PC-3 (cell line): ENCODE measurements around a stretch of chr15.

DNA sequence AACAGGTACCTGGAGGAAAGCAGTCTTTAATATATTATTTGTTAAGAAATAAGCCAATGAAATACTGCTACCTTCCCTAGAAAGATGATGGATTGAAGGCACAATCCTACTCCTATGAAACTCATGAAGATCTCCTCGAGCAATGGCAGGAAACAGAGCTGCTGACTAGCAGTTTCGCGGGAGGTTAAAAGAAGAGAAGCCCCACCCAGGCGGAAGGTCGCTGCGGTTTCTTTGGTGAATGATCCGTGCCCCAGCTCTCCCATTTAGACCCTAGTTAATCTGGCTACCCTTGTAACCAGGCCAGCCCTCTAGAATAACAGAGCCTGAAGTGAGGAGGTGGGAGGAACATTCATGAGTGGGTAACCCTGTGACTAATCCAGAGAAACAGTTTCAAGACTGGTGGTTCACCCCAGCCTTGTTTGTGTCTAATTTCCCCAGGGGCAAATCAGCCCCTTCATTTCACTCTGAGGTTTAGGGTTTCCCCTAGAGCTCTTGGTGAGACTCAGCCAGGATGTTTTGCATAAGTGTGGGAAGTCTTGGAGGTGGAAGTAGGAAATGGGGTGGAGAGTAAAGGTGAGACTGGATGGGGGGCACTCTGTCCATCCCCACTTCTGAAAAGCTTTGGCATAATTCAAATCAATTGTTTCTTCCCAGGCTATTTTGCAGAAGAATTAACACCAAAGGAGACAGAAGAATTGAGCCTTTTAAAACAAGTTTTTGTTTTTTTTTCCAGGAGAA is 303.0 kb downstream of the RPLP1 start:
- RAMPAGE, long total RNA = no peak

DNA sequence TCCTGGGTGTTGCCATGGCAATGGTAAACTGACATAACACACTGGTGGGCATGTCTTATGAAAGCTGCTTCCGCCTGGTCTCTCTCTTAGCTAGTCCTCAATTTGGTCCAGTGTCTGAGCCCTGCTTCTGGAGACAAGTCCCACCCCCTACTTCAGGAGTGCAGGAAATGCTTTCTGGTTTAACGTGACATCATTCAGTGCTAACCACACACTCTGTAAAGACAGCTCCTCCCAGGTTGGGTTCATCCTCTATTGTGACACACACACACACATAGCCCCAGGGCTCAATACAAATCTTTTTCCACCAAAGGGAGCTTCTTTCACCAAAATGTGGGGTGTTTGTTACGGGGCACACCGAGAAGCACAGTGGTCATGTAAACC is 74.5 kb downstream of the TLE3 start:
- RAMPAGE, long total RNA = no peak

GRCh38 chr15:70046261-70047372 is 51.1 kb downstream of the TLE3 start:
- RAMPAGE, long total RNA = no peak

- RAMPAGE, long total RNA = no peak
Measured at GRCh38 chr15:70056619-70056908, 41.2 kb downstream of the TLE3 start.

GRCh38 chr15:70081725-70082394 is 15.9 kb downstream of the TLE3 start:
- RAMPAGE, long total RNA = no peak

GRCh38 chr15:70091634-70092446 is 5.9 kb downstream of the TLE3 start:
- RAMPAGE, long total RNA = no peak

DNA sequence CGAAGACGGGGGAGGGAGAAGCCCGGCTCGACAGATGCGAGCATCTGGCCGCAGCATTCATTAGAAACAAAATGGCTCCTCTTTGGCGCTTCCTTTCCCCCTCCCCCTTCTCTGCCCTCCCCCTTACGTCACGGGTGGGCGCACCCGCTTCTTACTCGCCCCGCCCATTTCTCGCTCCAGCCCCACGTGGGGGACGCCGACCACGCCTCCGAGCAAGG is 1.7 kb upstream of the TLE3 start:
- RAMPAGE, long total RNA = no peak

DNA sequence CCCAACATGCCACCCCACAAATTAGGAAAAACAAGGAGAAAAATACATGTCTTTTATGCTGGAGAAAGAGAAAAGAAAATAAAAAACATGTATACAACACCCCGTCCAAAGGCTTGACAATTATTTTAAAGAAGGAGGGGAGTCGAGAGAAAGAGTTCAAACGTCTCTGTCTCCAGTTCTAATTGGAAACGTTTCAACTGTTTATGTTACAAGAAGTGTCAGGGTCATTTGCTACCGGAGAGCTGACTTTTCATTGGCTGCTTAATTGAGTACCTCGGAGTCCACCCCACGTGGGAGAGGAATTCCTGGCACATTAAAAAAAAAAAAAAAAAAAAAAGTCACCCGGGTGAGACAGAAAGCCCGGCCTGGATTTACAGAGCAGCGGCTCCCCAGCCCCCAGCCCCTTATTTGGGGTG is 3.7 kb upstream of the TLE3 start:
- RAMPAGE, long total RNA = no peak

DNA sequence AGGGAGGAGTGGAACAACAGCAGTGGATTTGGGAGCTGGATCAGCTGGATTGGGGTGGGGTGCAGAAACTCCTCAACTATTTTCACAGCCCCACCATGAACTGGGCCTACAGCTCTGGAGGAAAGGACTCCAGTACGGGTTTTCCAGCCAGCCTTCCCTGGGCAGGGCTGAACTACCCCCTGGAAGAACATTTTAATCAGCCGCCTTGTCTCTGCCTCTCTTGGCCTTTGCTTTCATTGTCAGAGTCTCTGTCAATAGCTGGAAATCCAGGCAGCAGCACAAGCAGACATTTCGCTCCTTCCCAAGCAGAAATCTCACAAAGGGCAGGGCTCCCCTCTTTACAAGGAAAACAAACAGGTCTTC is 13.6 kb upstream of the TLE3 start:
- RAMPAGE, long total RNA = no peak

GRCh38 chr15:70160825-70161307 is 63.1 kb upstream of the TLE3 start:
- RAMPAGE, long total RNA = no peak

GRCh38 chr15:70245189-70245633 is 147.5 kb upstream of the TLE3 start:
- RAMPAGE, long total RNA = no peak

GRCh38 chr15:70267844-70268329 is 170.2 kb upstream of the TLE3 start:
- RAMPAGE, long total RNA = no peak

DNA sequence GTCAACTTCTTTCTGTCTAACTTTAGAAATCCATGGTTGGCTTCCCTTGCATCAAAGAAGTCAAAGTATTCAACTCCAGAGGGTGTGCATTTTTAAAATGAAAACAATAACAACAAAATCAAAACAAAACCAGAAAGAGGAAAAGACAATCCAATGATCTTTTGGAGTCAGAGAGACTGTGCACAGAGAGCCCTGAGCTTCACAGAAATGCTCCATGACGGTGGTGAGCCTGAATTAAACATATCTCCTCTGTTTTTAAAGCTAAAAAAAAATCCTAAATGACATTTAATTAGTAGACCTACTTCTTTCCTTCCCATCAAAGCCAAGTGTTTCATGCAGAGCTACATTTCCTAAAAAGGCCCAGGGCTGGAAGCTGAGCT is 230.7 kb upstream of the TLE3 start:
- RAMPAGE, long total RNA = no peak

- RAMPAGE, long total RNA = no peak
Measured at GRCh38 chr15:70376738-70377639, 279.3 kb upstream of the TLE3 start.

GRCh38 chr15:70421029-70421533 is 323.4 kb upstream of the TLE3 start:
- RAMPAGE, long total RNA = no peak

- RAMPAGE, long total RNA = no peak
Measured at GRCh38 chr15:70528213-70528612, 235.1 kb downstream of the UACA start.

DNA sequence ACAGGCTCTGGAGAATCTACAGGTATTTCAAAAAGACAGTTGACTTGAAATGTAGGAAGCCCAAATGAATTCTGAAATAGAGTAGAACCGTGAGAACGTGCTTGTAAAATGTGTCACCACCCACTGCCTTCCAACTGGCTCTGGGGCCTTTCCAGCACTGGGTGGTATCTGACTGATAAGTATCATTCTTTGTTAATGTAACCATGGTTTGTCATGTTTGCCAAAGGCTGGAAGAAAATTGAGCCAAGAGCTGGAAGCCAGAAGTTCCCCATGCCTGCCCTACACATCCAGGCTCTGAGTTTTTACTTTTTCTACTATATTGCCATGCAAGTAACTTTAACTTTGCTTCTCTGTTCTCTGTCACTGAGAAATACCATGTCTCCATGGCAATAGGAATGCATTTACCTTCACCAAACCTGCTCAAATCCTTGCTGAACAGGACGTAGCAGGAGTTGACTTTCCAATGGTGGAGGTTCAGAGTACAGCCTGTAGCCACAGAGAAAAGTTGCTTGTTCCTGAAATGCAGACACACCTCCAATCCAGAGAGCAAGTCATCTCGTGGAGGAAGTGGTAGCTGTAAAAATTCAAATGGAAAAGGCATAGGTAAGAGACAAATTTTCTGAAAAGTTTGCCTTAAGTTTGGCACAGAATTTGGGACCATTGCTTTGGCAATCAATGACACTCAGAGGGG is 35.7 kb upstream of the THSD4 start:
- RAMPAGE, long total RNA = no peak

- RAMPAGE, long total RNA = no peak
Measured at GRCh38 chr15:71149898-71150383, 34.7 kb downstream of the THSD4 start.

DNA sequence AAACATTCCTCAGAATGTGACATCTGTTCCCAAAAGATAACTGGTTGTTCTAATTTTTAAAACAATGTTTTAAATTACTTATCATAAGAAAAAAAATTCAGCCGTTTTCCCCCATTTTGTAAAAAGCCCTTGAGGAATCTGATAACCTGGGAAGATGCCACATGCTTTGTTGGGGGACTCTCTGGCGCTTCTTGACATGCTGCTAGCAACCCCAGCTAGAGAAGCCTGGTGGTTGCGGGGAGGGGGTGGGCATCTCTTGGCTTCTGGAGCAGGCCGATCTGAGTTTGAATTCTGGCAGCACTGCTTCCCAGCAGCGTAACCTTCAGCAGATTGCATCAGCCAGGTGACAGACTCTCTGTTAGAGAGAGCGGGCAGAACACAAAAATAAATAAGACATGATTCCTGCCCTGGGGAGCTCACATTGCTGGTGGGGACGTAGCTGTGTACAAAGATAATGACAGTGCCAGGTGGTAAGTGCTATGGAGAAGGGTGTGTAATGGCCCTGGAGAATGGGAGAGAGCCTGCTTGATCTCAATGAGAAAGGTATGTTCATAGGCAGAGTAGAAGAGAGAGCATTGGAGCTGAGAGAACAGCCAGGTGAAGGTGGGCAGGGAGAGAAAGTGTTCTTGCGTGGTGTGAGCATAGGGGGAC is 87.4 kb downstream of the THSD4 start:
- RAMPAGE, long total RNA = no peak

GRCh38 chr15:71268110-71268730 is 152.9 kb downstream of the THSD4 start:
- RAMPAGE, long total RNA = no peak